Mammary epithelial cell (primary cell): ENCODE measurements around a stretch of chr18.

DNA sequence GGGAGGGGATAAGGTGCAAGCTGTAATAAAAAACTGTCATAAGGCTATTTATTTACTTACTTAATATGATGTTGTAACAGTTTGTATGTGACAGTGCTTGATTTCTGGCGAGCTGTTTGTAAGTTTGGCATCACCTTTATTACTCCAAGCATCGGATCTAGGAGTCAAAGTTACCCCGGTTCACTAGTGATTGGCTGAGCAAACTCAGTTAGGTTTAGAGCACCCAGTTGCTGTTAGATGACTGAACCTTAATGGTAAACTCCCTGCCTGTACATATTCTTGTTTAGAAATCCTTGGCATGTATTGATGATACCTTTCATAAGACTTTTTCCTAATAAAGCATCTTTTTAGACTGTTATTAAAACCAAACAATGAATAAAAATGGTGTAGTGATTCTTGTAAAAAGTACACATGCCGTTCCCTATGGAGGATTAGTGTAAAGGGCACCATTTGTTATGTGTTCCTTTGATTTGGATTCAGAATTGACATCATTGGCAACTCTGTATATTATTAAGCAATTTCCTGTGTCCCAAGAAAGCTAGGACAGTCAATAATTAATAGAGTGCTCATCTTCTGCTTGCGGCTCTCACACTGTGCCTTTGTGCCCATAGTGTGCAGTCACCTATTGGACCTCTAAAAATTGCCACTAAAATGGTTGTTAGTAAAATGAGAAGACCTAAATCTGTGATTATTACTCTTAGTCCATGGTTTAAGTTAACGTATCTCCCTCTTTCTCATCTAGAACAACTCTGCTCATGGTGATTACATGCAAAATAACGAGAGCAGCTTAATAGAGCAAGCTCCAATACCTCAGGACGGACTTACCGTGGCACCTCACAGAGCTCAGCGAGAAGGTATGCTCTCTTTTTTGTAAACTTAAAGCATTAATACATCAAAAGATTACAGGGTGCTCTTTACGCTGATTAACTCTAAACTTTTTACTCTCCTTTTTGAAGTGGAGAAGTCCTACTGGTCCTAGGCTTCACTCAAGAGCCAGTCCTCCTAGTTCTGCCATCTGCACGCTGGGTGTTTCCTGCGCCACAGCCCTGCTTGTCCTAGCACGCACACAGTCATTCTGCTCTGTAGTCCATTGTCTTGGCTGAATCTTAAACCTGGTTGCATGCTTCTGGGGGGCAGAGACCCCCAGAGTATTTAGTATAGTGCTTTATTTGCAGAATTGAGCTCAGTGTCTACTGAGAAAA lies 16.5 kb downstream of the ZCCHC2 start:
- CAGE, long polyA plus RNA: no peak
- RRBS: no CpG with 5 or more reads among the region's 14 CpGs

DNA sequence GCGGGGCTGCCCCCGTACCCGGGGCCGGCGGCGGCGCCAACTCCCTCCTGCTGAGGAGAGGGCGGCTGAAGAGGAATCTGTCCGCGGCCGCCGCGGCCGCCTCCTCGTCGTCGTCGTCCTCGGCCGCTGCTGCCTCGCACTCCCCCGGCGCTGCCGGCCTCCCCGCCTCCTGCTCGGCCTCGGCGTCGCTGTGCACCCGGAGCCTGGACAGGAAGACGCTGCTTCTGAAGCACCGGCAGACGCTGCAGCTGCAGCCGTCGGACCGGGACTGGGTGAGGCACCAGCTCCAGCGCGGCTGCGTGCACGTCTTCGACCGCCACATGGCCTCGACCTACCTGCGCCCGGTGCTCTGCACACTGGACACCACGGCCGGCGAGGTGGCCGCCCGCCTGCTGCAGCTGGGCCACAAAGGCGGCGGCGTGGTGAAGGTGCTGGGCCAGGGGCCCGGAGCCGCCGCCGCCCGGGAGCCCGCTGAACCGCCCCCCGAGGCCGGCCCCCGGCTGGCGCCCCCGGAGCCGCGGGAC lies 715 bp downstream of the PHLPP1 start:
- CAGE, long polyA plus RNA: no peak
- RRBS: 2% methylated on average over 26 of the region's 67 CpGs

DNA sequence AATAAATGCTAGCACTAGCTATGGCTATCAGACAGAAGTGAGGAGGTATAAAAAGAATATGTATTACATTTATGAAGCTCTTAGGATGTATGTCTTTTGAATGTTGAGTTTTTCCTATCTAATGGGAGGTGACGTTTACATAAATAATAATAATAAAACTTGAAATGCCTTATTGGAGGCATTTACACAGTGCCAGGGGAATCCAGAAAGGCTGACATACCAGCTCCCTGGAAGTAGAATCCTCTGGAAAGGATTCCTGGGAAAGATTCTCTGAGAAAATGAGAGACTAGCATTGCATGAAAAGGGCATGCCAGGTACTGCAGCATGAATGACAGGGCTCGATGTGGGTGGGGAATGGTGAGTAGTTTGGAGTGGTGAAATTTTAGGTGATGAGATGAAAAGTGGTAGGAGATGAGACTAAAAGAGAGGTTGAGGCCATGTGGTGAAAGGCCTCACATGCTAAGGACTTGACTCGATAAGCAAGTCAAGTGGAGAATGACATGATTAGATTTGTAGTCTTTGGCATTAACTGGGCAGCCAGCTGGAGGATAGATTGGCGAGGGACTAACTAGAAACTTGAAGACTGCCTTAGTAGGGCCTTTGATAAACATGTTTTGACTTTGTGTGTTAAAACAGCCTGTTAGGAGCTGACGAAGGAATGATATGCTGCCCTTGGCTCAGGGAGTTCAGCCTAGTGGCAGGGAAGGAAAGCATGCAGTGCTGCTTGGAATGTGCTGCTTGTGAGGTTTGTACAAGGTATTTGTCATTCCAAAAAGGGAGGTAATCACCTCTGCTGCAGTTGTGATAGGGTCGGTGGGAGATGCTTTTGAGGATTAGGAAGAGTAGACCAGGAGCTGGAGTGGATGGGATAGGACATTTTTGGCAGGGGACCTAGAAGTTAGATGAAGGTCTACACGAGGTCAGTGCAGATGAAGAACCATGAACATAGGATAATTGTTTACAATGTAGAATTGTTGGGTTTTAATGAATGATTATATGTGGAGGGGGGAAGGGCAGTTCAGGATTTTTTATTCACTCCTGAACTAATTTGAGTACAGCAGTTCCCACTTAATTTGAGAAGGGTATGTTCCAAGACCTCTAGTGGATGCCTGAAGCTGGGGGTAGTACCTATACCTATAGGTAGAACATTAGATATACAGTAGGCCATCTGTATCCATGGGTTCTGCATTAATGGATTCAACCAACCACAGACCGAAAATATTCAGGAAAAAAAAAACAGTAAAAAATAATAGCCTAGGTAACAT lies 22.0 kb downstream of the PHLPP1 start:
- CAGE, long polyA plus RNA: no peak
- RRBS: no CpG with 5 or more reads among the region's 8 CpGs

DNA sequence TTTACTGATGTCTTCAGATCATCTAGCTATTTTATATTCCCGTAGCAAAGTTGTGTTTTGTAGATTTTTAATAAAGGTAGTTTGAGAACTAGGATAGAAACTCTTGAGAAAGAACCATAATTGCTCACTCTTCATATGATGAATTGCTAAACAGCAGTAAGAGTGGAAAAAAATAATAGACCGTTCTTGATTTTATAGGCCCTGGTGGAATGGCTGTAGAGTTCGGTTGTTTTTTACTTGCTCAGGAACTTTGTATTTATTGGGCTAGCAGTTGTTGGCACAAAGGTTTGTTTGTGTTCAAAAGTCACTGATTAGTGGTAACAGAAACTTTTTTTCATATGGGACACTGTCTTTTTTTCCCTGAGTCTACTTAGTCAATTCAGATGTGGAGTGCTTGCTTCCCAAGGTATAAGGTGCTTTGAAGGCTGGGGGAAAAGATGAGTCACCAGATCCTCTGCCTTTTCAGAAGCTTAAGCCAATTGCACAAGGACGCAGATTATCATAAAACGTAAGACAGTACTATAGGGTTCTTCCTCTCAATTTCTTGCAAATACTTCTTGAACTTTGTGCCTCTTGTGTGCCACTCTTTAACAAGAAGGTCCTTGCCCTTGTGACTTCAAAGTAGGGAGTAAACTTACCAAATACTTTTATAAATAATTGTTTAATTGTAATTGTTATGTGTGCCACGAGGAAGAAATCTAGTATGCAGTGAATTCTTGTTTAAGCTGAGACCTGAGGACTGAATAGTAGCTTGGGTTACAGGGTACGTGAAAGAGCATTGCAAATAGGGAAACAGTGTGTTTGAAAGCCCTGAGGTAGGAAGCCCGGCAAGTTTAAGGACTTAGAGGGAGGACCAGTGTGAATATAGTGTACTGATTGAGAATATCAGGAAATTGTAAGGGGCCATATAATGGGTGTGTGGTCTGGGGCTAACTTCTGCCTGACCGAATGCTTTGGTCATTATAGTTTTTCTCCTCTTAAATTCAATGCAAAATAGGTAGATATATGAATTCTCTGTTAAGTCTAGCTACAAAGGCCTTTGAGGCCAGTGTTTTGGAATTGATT lies 26.0 kb downstream of the PHLPP1 start:
- CAGE, long polyA plus RNA: no peak
- RRBS: no CpG with 5 or more reads among the region's 9 CpGs

GRCh38 chr18:62744046-62744931 lies 28.9 kb downstream of the PHLPP1 start:
- CAGE, long polyA plus RNA: no peak
- RRBS: no CpG with 5 or more reads among the region's 3 CpGs

DNA sequence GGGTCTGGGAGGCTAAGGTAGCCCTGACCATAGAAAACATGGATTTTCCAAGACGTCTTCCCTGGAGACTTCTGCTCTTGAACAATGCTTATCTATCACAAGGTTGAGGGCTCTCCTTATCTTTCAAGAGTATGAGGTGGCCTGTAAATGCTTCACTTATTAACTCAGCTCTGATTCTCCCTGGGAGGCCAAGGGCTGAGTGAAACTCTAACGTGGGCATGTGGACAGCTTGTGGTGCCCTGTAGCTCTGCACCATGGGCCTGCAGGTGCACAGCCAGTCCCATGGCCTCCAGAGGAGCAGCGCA lies 219.8 kb downstream of the BCL2 start:
- CAGE, long polyA plus RNA: no peak
- RRBS: no CpG with 5 or more reads among the region's 3 CpGs

DNA sequence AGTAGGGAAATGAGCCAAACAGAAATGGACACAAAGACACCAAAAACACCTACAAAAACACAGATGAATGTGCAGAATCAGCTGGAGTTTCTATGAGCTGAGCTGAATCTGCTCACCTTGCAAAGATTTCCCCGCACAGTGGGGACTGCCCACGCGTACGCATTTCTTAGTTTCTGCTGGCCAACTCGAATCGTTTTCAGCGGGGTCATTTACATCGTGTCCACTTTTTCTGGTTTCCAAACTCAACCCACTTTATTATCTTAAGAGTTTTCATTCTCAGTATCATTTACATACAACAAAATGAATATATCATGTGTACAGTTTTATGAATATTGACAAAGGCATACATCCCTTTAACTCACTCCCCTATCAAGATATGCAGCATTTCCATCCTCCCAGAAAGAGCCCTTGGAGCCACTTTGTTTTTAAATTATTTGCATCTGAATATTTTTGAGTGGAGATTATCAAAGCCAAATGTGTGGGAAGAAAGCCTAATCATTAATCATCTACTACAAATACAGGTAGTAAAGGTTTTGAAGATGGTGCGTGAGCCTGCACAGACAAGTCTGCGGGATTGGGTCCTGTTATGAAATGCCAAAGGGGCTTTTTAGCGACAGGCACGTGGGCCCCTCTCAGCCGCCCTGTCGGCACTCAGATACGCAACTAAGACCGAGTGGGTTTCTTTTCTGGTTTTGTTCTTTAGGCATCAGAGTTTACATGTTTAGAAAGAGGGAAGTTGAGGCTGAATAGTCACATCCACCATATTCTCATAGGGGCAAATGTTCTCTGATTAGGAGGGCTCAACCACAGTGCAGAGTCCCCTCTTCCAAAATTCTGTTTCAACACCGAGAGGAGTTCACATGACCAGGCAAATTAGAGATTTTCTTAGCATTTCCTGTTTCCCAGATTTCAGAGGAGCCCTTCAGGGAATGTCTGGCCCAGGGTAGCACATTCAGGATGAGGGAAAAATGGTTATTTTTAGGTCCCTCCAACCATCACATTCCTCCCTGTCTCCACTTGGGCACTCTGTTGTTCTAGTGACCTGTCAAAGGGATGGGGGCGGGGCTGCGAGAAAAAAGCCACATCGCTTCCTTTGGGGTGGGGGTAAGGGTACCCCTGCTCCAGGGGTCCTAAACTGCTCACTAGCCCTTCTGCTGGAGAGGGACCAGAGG lies 159.5 kb downstream of the BCL2 start:
- CAGE, long polyA plus RNA: no peak
- RRBS: no CpG with 5 or more reads among the region's 20 CpGs

- CAGE, long polyA plus RNA: no peak
- RRBS: no CpG with 5 or more reads among the region's 5 CpGs
These were observed 136.7 kb downstream of the BCL2 start for GRCh38 chr18:63182868-63183275.

GRCh38 chr18:63199432-63200289 lies 119.9 kb downstream of the BCL2 start:
- CAGE, long polyA plus RNA: no peak
- RRBS: no CpG with 5 or more reads among the region's 17 CpGs

GRCh38 chr18:63249881-63250197 lies 69.7 kb downstream of the BCL2 start:
- CAGE, long polyA plus RNA: no peak
- RRBS: no CpG with 5 or more reads among the region's 5 CpGs

DNA sequence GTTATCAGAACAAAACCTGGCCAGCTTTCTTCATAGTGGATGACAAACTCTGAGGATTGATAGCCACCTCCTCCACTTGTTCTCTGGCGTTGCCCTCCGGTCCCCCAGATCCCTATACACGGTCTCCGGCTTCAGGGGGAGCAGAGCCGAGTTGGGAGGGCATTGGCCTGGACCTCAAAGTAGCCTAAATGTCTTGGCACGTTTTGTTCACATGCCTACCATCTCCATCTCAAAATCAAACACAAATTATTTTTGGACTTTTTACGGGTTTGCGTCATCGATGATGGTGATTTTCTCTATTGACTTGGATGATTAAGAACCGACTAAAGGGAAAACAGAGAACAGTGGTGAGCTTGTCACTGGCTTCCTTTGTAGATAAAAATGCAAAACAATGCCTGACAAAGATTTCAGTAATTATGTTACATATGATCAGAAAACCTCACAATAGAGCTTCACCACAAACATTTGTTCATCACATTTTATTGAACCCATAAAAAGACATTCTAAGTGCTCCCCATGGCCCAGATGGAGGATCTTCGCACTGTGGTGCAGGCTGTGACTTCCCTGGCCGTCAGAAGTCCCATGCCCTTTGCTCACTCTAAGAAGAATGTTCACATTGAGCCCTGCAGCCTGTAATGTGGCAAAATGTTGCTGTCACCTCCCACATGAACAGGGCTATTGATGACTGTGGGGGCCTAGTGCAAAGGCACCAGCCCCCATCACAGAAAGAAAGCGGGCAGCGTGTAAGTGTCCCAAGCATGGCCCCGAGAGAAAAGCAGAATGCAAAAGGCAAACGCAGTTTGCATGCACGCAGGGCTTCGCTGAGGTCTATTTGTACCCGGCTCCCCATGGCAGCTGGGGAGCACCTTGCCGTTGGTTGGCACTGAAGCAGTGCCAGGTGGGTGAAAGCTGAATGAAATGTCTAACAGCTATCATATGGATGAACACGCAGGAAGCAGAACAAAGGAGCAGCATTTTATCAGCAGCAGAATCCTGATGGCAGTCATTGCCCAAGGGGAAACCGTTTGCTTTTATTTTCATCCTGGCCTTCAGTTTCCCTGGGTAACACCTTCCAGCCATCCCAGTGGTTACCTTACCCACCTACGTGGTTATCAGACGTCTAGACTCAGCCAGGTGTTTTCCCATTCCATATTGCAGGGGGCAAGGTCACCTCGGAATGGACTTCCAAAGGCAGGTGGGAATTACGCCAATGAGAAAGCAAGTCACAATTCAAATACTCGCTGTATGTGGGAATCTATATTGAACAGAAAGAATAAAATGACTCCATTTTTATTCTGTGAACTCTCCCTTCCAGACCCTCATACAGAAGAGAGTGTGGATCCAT lies 60.5 kb downstream of the BCL2 start:
- CAGE, long polyA plus RNA: no peak
- RRBS: no CpG with 5 or more reads among the region's 27 CpGs

GRCh38 chr18:63295783-63296347 lies 23.7 kb downstream of the BCL2 start:
- CAGE, long polyA plus RNA: no peak
- RRBS: no CpG with 5 or more reads among the region's 3 CpGs

DNA sequence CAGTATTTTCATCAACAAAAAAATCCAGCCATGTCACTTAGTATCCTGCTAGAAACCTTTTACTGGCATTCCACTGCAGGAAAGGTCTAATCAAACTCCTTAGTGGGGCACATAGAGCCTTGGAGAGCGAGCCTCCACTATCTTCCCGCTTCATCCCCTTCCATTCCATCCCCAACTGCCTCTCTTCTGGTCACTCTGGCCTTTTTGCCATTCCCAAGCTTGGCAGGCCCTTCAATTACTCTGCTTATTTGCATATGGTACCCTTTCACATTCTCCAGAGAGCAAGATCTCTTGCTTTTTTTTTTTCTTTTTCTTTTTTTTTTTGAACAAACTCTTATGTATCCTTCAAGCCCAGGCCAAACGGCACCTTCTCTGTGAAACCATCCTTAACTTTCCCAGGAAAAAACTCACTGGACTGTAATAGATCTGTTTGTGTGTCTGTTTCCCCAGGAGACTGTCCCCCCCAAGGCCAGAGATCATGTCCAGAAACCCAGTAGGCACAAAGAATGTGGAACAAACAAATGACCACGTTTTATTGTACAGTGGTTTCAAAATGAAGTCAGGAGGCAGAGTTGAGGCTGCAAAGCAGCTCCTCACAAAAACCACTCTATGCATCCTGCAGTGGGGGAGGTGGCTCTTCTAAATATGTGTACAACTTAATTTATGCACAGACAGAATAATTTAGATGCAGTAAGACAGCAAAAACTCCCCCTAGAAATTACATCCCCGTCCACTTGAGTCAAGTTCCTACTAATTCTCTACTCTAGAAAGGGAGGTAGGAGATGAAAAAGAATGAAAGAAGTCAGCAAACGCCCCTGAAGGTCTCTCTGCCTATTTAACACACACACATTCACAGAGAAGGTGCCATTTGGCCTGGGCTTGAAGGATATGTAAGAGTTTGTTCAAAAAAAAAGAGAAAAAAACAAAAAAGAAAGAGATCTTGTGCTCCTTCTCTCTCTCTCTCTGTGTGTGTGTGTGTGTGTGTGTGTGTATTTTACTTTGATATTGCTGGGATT lies 19.8 kb downstream of the BCL2 start:
- CAGE, long polyA plus RNA: no peak
- RRBS: no CpG with 5 or more reads among the region's 6 CpGs

GRCh38 chr18:63310536-63311161 lies 8.9 kb downstream of the BCL2 start:
- CAGE, long polyA plus RNA: no peak
- RRBS: no CpG with 5 or more reads among the region's 3 CpGs

- CAGE, long polyA plus RNA: no peak
- RRBS: 1% methylated on average over 6 of the region's 41 CpGs
These were observed 928 bp downstream of the BCL2 start for GRCh38 chr18:63318418-63319263.

DNA sequence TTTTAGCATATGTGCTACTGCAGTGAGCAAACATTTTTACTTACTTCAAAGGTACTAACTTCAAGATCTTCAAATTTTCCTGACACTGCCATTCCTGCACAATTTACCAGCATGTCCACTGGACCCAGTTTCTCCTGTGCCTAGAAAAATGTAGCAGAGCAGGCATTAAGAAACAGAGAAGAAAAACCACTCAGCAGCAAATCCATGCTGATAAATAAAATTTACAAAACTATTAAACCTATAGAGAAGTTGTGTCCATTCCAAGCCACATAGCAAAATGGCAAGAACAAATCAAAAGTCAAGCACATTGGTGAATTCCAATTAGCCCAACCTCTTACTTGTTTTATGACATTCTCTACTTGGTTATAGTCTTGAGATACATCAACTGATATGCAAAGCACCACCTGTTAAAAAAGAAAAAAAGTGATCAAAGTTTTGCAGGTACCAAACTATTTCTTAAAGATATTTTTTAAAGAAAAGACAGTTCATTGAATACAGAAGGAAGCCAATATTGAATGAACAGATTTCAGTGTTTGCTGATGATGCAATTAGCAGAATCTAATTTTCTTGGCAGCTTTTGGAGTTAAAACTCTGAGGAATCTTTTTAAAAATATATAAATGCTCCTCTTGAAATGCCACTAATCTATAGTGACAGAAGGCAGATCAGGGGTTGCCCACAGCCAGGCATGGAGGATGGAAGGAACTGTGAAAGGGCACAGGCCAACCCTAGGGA lies 11.7 kb downstream of the KDSR start:
- CAGE, long polyA plus RNA: no peak

- CAGE, long polyA plus RNA: no peak
- RRBS: no CpG with 5 or more reads among the region's 7 CpGs
These were observed 5.5 kb downstream of the VPS4B start for GRCh38 chr18:63416696-63417315.

DNA sequence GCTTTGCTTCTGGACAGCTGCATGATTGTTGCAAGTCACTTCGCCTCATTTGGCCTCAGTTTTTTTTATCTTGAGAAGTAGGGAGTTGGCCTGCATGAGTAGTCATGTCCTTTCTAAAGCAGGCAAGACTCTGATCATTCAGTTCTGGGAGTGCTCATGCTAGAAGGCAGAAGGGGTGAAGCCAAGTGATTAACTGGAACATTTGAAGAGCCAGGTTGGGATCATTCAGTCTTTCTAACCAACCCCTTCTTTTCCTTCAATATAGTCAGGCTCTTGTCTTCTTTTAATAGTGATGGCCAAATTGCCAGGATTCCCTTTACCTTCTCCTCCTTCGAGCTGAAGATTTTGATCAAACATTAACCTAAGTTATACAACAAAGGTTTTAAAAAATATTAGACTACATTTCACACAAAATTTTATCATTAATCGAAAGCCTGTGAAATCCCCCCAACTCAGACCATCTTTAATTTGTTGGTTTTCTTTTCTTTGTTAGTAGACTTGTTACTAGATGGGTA lies 11.2 kb downstream of the SERPINB12 start:
- CAGE, long polyA plus RNA: no peak
- RRBS: no CpG with 5 or more reads among the region's 3 CpGs

DNA sequence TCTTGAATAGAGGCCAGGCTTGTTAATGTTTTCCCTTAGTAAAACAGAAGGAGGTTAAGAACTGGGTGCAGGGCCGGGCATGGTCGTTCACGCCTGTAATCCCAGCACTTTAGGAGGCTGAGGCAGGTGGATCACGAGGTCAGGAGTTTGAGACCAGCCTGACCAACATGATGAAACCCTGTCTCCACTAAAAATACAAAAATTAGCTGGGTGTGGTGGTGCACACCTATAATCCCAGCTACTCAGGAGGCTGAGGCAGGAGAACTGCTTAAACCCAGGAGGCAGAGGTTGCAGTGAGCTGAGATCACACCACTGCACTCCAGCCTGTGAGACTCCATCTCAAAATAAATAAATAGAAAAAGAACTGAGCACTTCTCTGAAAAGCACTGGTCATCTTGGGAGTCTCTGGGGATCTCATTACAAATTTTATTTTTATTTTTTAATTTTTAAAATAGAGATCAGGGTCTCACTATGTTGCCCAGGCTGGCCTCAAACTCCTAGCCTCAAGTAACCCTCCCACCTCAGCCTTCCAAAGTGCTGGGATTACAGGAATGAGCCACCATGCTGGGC lies 435 bp upstream of the SERPINB11 start:
- CAGE, long polyA plus RNA: no peak
- RRBS: no CpG with 5 or more reads among the region's 4 CpGs

GRCh38 chr18:64148314-64148569 lies 178.4 kb downstream of the SERPINB8 start:
- CAGE, long polyA plus RNA: no peak